Umbilical cord (tissue), 2 donors: ENCODE measurements around a stretch of chr14.

DNA sequence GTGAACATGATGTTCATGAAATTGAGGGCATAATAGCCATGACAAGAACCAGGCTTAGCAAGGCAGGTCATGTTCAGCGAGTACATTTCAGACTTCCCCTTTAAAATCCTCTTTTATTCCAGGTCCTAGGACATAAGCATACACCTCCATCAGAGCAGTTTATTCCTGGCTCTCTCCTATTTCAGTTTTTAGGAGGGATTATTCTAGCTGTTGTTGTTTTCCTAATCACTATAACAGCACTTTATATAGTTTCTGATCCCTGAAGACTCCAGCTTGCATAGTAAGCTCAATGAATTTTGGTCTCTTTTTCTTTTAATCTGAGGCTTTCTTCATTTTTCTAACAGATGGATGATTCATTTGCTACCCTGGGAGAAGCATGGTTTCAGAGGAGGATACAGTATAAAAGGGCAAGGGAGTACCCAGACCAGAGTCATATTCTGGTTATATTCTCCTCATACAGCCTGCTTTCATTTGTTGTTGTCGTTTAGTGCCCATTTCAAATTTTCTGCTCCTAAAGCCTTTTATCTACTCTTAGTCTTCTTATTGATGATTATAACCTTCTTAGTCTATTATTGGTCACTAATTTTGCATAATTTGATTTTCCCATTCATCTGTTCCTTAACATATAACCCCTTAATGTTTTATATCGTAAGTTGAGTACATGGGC, 349.4 kb downstream of the RAD51B start:
- RAMPAGE, long total RNA, result no peak

DNA sequence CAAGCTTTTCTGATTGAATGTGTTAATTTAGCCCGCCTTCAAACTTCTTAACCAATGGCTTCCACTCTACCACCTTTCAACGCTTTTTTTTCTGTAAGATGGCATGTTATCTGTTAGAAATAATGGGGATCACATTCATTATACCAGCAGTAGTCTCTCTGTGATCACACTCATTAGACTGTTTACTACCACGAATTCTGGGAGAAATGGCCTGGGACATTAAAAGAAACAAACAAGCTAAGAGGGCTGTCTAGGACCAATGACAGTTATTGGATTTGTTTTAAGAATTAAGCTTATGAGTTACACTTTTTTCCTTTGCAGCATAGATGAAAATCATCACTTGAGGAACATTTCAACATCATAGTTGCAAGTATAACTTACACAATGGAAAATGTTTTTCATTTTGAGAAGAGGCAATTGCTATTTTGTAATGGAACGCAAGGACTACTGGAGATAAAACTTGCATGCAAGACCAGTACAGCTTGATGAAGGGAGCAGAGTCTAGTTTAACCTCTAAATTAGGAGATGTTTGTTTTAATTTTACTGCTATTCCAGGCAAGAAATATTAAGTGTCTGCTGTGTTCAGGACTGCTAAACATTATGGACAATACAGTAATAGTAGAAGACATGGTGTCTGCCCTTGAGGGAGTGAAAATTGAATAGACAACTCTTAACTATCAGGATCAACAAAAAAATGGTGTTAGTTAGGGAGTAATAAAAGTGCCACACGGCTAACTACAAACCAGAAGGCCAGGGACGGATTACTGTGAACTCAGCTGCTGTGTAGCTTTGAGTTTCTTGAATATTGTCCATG, 374.4 kb downstream of the RAD51B start:
- RAMPAGE, long total RNA, result no peak

DNA sequence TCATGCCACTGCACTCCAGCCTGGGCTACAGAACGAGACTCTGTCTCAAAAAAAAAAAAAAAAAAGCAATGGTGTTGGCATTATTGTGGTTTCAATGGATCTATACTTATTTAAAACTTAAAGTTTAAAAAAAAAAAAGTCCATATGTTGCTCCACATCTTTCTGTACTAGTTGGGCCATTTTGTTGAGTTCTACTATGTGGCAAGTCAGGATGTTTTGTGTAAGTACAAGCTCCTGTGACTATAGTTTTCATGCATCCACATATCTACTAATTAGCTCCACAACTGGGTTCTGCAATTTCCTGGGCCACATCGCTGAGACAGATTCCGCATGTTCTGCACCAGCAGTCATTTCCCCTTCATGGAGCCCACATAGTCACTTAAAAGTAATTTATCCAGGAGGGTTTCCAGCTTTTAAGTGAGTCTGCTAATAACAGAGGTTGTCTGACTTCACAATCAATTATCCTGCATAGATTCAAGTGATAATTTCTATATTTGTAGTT, 461.5 kb downstream of the ZFP36L1 start:
- RAMPAGE, long total RNA, result no peak

DNA sequence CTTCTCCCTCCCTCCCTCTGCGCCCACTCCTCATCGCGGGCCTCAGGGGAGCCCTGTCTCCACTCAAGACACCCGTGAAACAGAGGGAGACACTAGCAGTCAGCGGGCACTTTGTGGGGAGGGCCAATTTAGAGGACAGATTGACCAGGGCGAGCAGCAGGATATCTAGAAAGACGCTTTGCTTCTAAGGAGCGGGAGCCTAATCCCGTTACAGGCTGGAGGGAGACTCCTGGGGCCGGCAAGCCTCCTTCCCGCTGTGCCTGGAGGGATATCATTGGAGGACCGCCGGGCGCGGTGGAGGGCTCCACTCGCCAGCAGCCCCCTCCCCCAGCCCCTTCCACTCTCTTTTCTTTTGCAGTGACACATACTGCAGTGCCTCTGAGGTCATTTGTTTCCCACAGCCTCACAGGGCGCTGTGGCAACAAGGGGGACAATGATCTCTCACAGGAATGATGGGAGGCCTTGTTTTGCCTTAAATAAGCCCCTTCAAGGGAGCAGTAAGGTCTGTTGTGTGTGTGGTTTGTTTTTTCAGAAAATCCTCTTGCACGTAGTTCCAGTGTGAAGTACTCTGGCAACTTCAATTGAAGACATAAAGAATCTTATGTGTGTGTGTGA, 428.6 kb downstream of the ZFP36L1 start:
- RAMPAGE, long total RNA, result no peak

DNA sequence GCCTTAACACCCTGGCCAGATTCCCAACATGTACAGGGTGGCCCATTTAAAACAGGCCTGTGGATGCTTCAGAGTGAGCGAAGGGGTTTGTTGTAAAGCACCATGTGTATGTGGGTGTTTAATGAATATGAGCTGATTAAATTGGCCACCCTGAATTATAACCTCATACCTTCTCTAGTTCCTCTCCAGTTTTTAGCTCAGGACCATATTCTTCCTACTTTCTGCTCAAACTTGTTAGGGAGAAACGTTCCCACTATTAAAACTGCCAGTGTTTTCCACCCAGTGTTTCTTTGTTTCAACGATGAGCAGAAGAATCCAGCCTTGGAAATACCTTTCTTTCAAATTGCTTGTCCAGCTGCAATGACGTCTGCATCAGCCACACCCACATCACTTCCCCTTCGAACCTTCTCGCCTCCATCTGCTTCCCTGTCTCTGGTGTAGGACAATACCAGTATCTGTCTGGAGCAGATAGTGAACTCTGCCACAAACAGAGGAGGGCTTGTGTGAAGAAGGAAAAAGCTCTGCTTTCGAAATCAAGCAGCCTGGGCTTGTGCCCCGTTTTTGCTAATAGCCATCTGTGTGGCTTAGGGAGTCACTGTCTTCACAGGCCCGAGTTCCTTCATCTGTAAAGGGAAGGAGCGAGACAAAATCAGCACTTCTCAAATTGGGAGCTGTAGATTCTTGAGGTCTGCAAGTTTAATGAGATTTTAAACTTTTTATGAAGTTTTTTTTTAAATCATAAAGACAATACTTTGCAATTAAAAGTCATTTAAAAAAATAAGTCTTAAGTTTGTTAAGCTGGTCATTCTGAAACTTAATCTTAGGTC, 415.5 kb downstream of the ZFP36L1 start:
- RAMPAGE, long total RNA, result no peak

GRCh38 chr14:68451832-68452522, 340.9 kb downstream of the ZFP36L1 start:
- RAMPAGE, long total RNA, result no peak

GRCh38 chr14:68466324-68467107, 326.4 kb downstream of the ZFP36L1 start:
- RAMPAGE, long total RNA, result no peak

GRCh38 chr14:68511387-68511950, 281.4 kb downstream of the ZFP36L1 start:
- RAMPAGE, long total RNA, result no peak

DNA sequence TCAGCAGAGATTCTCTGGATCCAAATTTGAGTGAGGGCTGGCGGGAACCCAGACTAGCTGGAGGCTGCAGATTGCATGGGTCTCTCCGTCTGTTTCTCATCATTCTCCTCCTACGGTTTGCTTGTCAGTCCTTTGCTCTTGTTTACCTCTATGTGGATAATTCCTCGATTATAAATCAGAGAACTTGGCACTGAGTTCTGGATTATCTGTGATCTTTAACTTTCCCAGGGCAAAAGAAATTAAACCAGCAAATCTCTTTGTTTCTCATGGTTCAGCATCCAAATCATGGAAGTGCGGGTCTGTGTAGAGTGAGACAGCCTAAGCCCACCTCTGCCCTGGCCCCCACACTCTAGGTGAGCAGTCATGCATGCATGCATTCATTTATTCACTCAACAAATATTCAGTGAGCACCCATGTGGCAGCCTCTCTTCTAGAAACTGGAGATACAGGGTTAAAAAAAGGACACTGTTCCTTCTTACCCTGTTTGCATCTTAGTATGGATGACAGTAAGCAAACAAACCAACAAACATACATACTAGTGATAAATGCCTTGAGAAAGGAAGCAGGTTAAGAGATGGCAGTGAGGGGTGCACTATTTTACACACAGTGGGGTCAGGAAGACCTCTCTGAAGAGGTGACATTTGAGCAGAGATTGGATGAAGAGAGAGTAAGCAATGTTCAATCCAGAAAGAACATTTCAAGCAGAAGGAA, 280.5 kb downstream of the ZFP36L1 start:
- RAMPAGE, long total RNA, result no peak

GRCh38 chr14:68539017-68539964, 253.6 kb downstream of the ZFP36L1 start:
- RAMPAGE, long total RNA, result no peak

- RAMPAGE, long total RNA, result no peak
Measured at GRCh38 chr14:68774942-68775292, 17.9 kb downstream of the ZFP36L1 start.

- RAMPAGE, long total RNA, result no peak
Measured at GRCh38 chr14:68781659-68782578, 10.9 kb downstream of the ZFP36L1 start.

DNA sequence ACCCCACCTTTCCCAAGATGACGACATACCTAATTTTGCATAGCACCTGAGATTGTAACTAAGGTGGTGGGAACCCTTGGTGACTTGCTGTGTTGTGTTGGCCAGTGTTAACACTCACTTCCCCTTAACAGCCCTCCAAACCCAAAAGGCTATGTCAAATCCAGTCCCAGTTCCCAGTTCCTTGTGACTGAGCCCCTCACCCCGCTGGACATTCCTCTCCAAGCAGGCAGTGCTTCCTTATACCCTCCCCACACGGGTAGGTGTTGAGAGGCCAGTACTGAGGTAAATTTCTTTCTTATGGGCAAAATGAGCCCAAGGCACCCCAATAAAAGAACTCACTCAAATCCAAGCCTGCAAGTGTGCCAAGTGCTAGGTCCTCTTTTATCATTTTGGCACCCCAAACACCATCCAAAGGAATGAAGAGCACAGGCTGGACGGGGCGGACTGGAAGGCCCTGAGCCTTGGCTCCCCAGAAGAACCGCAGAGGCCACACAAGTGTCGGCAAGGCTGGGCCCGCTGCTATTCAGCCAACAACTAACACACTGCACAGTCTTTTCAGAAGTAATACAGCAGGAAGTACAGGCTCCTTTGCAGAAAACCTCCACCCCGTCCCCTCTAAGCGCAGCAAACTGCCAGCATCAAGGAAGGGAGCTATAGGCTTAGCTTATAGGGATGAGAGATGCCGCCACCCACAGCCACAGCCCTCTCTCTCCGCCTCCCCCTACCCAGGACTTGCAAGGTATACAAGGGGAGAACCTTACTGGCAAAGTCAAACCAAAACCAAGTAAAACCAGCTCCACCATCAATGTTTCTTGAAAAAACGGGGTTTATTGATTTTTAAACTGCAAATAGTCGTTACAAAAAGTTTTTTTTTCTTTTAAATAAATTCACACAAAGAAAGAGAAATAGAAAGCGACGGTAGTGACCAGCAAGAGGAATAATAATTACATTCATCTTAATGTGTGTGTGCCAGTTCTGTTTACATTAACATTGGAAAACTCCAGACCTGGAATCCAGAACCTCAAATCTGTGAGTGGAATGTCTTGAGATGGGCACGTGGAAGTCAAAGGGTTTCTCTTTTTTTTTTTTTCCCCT, 5.7 kb downstream of the ZFP36L1 start:
- RAMPAGE, long total RNA, result no peak

DNA sequence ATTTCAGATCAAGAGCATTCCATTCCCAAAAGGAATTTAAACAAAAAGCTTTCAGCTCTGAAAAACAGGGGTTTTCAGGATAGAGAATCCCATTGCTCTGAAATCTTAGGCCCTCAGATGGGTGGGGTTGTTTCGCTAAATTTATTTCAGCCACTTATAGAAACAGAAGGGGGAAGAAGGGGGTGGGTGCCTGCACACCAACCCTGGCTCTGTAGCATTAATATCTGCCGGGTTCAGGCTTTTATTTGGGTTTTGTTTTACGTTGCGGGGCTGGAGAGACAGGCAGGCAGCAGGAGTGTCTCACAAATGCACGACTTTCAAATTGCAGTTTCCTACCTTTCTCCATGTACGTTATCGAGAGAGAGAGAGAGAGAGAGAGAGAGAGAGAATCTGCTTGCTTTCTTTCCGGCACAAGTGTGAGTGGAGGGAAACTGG, 12.6 kb upstream of the ZFP36L1 start:
- RAMPAGE, long total RNA, result no peak

GRCh38 chr14:68820564-68821321, 27.9 kb upstream of the ZFP36L1 start:
- RAMPAGE, long total RNA, result no peak

DNA sequence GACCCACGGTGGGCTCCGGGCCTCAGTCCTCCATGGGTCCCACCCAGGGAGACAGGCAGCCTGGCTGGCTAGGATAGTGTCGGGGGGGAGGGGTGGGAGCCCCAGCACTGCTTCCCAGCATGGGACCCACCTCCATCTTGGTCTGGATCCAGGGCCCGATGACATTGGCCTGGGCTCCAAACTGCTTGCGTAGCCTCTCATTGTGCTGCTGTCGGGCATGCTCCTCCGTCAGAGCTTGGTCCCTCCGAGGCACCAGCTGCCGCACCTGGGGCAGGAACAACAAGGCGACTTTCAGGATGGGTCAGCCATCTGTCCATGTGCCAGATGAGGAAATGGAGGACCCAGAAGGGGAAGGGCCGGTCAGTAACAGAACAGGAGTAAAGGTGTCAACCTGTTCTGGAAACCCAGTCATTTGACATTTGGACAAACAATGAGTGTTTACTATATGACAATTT, 89.5 kb upstream of the ZFP36L1 start:
- RAMPAGE, long total RNA, result no peak

DNA sequence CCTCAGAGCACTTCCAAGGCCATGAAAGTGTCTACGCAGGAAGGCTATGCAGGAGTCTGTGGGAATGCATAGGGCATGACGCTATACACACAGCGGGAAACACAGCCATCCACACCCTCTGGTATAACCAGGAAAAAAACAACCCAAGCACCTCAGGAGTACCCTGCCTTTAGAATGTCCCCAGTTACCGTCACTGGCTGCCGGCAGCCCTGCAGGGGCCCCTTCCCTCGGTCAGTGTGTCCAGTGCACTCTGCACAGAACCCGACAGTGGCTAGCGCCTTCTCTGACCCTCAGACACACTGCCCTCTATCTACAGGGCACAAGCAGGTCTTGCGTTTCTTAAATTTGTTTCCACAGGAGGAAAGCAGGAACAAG, 92.9 kb upstream of the ZFP36L1 start:
- RAMPAGE, long total RNA, result no peak

- RAMPAGE, long total RNA, result no peak
Measured at GRCh38 chr14:68889659-68890031, 89.5 kb downstream of the ACTN1 start.

DNA sequence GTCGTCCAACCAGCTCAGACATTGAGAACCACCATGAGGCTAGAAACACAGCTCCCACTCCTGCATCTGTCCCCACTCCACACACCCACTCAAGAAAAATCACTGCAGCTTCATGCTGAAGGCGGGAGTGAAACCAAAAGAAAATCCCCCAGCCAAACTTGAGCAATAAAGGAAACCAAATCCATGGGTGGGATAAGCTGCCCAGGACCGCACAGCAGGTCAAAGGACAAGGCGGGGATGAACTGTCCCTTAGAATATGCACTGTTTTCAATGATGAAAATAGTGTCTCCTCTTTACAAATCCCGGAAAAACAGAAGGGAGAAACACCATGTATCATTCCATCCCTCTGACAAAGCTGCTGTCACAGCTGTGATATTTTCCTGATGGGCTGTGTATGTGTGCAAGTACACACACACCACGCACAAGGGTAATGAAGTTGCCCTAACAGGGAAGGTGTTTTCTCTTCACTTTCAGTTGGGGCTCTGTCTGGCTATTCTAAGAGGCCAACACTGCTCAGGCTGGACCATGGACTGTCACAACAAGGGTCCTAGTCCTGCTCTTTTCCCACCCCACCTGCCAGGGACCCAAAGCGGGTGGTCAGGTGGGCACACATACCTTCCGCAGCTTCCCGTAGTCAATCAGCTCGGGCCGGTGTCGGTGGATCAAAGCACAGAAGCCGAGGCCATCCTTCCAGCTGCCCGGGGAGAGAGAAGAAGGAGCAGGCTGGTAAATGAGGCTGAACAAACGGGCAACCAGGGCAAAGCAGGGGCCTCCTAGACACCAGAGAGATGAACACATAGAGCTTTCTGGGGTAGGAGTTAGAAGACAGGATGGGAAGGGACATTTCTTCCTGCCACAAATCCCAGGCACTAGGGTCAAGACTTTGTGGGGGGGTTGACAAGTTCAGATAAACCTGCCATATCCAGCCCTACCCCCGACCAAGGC, 70.1 kb downstream of the ACTN1 start:
- RAMPAGE, long total RNA, result no peak

GRCh38 chr14:69034844-69035315, 55.8 kb upstream of the ACTN1 start:
- RAMPAGE, long total RNA, result no peak